ENCODE measurements around a stretch of chr5.

GRCh38 chr5:109709185-109709555 lies 19.4 kb downstream of the MAN2A1 start:
- PRO-cap: no peak

GRCh38 chr5:109713272-109713881 lies 23.6 kb downstream of the MAN2A1 start:
- PRO-cap: no peak

DNA sequence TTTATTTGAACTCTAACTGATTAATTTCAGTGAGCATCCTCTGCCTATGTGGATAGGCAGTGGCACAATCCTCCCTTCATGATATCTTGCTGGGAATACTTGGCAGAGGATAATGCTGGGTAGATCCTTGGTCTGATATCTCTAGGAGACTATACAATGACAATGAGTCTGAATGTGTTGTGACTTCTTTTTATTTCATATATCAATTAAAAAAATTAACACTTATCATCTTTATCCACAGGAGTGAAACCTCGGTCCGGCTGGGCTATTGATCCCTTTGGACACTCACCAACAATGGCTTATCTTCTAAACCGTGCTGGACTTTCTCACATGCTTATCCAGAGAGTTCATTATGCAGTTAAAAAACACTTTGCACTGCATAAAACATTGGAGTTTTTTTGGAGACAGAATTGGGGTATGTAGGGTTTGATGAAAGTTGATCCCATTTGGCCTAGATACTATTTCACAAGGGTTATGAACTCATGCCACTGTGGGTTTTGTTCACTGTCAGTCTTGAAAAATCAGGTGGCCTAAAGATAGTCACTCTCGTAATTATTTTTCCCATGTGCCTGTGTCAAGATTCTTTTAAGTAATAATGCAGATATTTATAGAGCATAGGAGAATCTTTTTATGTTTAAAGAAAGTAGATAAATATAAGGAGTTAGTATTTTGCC lies 77.7 kb downstream of the MAN2A1 start:
- PRO-cap: no peak

DNA sequence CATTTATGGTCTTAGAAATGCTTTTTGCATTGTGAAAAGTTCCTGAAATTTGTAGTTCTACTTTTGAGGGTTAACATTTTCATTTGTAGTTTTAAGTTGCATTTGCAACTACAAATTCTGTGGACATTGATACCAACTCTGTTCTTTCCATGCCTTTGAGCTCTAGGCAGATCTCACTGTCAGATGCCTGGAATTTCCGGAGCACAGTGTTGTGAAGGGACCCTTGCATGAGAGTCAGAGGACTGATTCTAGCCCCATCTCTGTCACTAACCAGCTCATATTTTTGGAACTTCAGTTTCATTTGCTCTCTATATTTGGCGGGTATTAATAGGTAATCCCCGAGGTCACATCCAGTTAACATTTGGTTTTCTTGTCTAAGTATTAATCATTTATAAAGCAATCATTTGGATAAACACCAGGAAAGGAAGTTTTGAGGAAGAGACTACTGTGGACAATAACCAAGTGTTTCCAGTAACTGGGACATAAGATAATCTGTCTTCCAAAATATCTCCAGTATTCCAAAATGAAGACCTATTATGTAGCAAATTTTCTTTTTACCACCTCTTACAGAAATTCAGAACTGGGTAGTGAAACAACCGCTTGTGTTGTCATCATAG lies 115.8 kb downstream of the MAN2A1 start:
- PRO-cap: no peak

GRCh38 chr5:109857409-109858061 lies 167.8 kb downstream of the MAN2A1 start:
- PRO-cap: no peak

DNA sequence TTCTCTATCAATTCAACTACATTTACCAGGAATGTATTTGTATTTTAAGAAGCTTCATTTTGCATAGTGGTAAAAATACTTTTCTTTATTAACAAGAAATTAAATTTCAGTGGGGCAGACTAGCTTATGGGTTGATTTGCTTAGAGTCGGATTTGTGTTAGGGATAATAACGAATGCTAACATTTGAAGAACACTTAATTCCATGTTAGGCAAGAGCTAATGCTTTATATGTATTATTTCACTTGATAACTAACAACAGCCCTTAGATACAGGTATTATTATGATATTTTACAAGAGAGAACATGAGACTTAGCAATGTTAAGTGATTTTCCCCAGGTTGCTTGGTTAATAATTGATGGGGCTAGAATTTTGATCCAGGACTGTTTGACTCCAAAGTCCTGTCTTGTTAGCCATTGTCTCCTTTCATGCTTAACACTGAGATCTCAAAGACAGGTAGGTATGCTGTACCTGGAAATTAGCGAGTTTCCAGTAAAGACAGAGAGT lies 300.5 kb downstream of the MAN2A1 start:
- PRO-cap: no peak

GRCh38 chr5:110054360-110054741 lies 364.6 kb downstream of the MAN2A1 start:
- PRO-cap: no peak

GRCh38 chr5:110535988-110537057 lies 190.1 kb downstream of the TMEM232 start:
- PRO-cap: no peak

DNA sequence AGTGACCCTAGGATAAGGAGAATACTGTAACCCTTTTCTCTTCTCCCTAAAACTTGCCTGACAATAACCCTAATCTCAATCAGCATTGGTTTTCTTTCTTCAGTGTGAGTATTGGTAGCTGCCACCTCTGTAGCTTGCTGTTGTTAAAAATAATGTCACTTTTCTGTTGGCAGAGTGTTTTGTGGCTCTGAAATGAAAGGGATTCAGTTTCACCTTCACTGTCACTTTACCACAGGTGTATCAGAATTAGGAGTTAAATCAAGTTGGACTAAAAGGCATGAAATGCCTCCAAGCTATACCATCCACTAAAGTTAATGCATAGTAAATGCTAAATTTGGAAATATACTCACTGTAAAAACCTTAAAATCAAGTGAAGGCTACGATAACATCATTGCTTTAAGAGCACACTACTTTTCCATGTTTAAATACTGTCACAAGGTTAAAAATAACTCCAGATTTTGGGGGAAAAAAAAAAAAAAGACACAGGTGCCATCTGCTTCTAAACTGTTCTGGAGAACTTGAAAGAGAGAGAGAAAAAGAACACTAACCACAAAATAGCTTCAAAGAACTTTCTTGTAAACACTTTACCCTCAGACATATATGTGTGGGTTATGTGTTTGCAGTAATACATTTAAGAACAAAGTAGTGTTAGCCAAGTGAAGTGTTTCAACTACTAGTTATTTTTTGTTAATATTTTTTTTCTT lies 6.1 kb downstream of the CAMK4 start:
- PRO-cap: no peak

GRCh38 chr5:111402615-111403113 lies 109.7 kb downstream of the STARD4 start:
- PRO-cap: no peak

- PRO-cap: no peak
Measured at GRCh38 chr5:111418212-111418713, 94.1 kb downstream of the STARD4 start.

DNA sequence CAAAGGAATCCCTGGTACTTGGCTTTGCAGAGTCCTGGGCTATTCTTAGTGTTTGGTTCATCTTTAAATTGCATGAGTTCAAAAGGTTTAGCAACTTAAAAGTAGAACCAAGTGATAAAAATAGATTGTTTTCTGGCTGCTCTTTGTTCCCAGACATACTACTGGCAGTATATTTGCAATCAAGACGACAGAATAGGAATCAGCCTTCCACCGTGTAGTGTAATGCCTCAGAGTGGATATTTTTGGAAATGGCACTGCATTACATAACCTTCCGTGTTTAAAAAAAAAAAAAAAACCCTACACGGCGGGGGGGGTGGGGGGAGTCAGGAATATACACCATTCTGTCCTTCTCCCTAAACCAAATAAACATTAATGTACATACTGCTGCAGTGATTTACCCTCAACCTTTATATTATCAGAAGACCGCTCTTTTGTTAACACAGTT lies 954 bp downstream of the NREP start:
- PRO-cap: no peak

GRCh38 chr5:111771923-111772365 lies 14.9 kb upstream of the NREP start:
- PRO-cap: no peak

DNA sequence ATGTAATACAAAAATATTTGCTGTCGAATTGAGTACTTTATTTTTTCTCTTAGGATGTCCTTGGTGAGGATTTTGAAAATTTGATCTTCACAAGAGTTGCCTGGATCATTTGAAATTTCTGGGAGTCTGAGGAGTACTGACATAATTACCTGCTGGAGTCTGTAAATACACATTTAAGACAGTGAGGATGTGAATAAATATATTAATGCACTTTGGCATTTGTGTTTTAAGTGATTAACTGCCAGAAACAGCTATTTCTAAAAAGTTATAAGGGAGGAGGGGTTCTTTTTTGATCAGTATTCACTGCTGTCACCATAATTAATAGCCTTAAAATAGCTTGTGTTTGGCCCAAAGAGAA lies 257.0 kb downstream of the EPB41L4A start:
- PRO-cap: no peak

GRCh38 chr5:112166237-112166979 lies 252.7 kb downstream of the EPB41L4A start:
- PRO-cap: no peak

DNA sequence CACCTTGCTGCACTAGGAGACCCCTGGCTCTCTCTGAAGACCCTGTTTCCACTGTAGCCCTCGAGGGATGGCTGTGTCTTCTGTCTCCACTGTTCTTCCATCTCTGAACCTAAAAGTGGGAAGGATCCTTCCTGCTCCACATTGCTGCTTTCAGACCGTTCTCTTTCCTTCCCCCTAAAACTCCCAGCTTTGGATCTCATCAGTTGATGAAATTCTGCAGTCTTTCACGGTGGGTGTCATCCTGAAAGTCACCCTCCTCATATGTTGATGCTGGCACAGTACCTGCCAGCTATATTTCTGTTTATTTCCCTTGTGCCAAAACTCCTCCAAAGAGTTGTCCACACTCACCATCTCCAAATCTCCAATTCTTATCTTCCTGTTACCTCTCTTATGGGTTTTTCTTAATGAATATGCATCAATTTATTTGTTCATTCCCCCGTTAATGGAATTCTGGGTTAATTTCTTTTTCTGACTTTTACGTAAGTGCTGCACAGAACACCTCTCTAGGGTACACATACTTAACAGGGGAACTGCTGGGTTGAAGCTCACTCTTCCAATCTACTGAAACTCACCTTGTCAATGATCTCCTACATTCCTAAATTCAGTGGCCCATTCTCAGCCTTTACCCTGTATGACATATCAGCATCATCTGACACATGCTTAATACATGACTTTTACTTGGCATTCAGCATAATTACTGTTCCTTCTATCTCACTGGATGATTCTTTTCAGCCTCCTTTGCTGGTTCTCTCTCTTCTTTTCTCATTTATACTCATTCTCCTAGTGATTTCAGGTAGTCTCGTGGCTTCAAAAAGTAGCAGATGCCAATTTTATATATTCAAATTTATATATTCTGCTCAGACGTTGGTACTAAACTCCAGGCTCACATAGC lies 163.9 kb downstream of the EPB41L4A start:
- PRO-cap: no peak

GRCh38 chr5:112368464-112369667 lies 50.2 kb downstream of the EPB41L4A start:
- PRO-cap: no peak

GRCh38 chr5:112876264-112877057 lies 15.4 kb downstream of the SRP19 start:
- PRO-cap: no peak

DNA sequence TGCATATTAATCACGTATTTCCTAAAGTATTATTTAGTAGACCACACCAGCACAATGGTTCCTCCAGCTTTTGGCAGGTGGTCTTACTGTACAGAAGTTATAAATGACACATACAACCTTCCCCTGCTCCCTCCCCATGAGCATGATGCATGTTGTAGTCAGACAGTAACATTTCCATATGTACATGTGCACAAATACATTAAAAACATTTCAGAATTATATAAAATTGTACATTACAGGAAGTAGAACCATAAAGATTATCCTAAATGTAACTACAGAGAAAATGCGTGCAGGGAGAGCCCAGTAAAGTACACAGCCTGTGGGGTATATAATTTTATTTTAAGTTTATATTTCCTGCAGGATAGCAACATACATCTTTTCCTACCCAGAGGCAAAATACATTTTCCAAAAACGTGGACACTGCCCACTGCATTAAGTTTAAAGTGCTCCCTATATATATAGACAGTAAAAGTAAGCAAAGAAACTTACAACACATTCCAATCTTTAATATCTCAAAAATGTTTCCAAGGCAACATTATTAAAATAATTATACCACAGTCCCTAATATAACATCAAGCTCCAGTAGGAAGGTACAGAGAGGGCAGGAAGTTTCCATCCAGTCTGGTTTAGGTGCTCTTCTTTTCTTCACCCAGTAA lies 17.2 kb downstream of the SRP19 start:
- PRO-cap: no peak

DNA sequence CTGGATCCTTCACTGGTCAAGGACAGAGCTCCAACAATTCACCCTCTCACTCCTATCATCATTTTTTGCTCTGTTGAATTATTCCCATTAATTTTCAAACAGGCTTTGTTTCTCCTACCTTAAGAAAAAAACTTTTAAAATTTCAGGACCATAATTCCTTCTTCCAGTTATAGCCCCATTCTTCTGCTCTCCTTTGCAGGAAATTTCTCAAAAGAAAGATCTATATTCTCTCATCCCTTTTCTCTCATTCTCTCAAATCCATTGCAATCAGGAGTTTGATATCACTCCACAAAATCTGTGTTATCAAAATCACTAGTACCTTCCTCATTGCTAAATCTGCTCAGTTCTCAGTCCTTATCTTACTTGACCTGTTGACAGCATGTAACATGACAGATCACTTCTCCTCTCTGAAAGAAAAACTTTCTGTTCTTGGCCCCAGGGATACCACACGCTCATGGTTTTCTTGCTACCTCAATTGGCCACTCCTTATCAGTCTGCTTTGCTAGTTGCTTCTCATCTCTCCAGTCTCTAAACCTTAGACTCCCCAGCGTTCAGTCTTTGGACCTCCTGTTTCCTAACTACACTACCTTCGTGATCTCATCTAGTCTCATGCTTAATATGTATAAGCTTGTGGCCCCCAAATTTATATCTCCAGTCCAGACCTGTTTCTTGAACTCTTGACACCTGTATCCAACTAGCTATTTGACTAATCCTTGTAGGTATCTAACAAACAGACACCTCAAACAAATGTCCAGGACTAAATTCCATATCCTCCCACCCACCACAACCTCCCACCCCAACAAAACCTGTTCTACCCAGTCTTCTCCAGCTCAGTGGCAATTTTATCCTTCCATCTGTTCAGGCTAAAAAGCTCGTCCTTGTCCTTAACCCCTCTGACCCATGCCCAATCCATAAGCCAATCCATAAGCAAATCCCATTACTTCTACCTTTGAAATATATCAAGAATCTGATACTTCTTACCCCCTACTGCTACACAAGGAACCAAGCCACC lies 22.2 kb downstream of the SRP19 start:
- PRO-cap: no peak